BJ (cell line): ENCODE measurements around the gene PLAA.

- CAGE, long polyA plus RNA, result no peak
- RRBS, result no CpG with 5 or more reads among the region's 17 CpGs
These were observed 84.6 kb downstream of the ACER2 start for GRCh38 chr9:19493288-19493844.

DNA sequence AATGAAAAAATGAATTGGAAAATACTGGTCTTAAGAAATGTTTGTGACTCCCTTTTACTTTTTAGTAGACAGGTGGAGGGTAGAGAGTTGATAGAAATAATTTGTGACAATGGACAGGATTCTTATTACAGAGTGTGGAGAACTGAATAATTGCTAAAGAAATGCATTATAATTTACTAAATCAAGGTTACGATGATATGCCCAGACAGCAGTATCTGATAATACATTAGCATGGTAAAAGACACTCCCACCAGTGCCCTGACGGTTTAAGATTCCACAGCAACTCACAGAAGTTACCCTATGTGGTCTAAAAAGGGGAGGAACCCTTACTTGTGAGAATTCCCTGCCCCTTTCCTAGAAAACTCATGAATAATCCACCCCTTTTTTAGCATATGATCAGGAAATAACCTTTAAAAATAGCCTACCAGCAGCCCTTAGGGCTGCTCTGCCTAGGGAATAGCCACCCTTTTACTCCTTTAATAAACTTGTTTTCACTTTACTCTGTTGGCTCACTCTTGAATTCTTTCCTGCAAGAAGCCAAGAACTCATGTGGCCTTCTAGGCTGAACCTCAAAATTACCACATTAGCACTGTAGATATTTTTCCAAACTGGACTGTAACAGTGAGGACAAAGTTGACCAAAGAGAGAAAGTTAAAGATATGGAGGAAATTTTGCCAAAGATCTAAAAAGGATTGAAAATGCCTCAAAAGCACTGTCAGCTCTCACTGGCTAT, 244.8 kb upstream of the SLC24A2 start:
- CAGE, long polyA plus RNA, result no peak
- RRBS, result no CpG with 5 or more reads among the region's 2 CpGs

DNA sequence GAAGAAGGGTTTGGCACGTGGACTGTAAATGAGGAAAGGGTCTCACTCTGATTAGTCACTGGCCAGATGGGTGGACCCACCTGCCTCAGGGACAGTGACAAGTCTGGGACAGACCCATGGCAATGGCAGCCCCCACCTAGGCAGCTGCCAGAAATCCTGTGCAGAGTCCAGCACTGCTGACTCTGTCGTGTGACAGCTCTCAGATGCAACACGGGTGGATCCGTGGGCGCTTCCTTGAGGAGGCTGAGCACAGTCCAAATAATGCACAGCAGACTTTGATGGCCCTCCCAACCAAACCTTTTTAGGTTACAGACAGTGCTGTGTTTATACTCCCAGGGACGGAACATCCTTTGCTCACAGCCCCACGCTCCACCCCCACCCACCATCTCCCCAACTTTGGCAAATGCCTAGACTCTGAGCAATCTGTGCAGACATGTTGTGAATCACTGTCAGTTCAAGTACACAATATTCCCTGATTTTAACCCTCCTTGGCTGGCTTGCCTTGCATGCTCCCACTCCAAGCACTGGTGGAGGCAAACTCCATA, 324.7 kb downstream of the MLLT3 start:
- CAGE, long polyA plus RNA, result no peak
- RRBS, result no CpG with 5 or more reads among the region's 7 CpGs

- CAGE, long polyA plus RNA, result no peak
- RRBS, result no CpG with 5 or more reads among the region's 4 CpGs
These were observed 302.4 kb downstream of the MLLT3 start for GRCh38 chr9:20319771-20320356.

DNA sequence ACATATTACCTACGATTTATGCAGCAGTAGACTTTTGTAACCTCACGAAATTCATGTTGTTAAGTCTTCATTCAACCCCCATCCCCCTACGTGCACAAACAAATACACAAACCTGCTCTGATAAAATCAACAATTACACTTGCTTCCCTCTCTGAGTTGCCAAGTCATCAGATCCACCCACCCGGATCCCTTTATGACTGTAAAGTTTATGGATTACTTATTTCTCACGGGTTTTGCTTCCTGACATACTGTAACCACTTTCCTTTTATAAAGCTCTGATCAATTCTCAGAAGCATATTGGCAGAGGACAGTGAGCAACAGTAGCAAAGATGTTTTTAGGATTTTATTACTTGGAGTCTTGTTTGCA, 70.5 kb downstream of the MLLT3 start:
- CAGE, long polyA plus RNA, result no peak
- RRBS, result no CpG with 5 or more reads among the region's 5 CpGs

- CAGE, long polyA plus RNA, result no peak
- RRBS, result no CpG with 5 or more reads among the region's 2 CpGs
These were observed 18.4 kb upstream of the MLLT3 start for GRCh38 chr9:20640705-20641143.

GRCh38 chr9:21096056-21096735, 18.5 kb upstream of the IFNB1 start:
- CAGE, long polyA plus RNA, result no peak
- RRBS, result no CpG with 5 or more reads among the region's 5 CpGs

- CAGE, long polyA plus RNA, result no peak
- RRBS, result 1% methylated on average over 8 of the region's 35 CpGs
These were observed 10.9 kb upstream of the IFNA2 start for GRCh38 chr9:21395939-21396648.

DNA sequence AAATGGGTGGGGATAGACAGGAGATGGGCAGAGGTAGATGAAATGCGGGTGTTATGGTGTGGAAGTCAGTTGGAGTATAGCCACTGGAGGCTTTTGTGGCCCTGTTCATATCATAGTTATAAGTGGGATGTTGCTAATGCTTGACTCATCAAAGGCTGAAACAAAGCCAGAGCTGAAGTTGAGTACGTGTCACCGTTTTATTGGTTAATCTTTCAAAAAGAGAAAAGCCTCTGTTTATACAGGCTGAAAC, 33.9 kb downstream of the MTAP start:
- CAGE, long polyA plus RNA, result no peak
- RRBS, result no CpG with 5 or more reads among the region's 3 CpGs

DNA sequence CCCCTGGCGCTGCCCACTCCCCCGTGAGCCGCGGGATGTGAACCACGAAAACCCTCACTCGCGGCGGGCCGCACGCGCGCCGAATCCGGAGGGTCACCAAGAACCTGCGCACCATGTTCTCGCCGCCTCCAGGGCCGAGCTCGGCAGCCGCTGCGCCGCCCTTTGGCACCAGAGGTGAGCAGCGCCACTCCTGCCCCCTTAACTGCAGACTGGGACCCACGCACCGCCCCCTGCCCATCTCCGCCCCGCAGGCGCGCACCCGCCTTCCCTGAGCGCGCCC, 14.9 kb downstream of the CDKN2B start:
- CAGE, long polyA plus RNA, result start-site peak on the minus strand centred at position 182 of the sequence, 122 bp wide, 397 and 510 reads in 2 replicates
- RRBS, result no CpG with 5 or more reads among the region's 32 CpGs

DNA sequence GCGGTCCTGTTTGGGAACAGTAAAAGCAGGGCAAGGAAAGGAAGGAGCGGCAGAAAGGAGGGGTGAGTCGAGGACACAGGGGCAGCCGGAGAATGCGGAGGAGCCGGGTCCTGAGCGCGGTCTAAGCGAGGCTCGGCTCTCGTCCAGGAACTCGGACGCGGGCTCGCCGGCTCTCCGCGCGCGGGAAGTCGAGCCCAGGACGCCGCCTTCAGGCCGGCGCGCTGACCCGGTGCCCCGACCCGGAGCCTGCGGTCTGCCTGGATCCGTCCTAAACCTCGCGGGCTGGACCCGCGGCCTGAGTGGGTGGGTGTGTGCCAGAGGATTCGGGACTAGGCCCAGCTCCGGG, 13.5 kb downstream of the CDKN2B start:
- CAGE, long polyA plus RNA, result no peak
- RRBS, result 2% methylated on average over 24 of the region's 37 CpGs

- CAGE, long polyA plus RNA, result no peak
- RRBS, result no CpG with 5 or more reads among the region's 2 CpGs
These were observed 32.7 kb upstream of the CDKN2B start for GRCh38 chr9:22041736-22042357.

- CAGE, long polyA plus RNA, result no peak
- RRBS, result no CpG with 5 or more reads among the region's 9 CpGs
These were observed 108.4 kb upstream of the CDKN2B start for GRCh38 chr9:22117114-22118232.

- CAGE, long polyA plus RNA, result start-site peak on the minus strand at chr9:26946971-26947490, 780 and 184 reads in 2 replicates
- RRBS, result 1% methylated on average over 42 of the region's 81 CpGs
These were observed at the start of gene PLAA for GRCh38 chr9:26946502-26947725. TSS of gene PLAA (minus strand) at chr9:26947242.

DNA sequence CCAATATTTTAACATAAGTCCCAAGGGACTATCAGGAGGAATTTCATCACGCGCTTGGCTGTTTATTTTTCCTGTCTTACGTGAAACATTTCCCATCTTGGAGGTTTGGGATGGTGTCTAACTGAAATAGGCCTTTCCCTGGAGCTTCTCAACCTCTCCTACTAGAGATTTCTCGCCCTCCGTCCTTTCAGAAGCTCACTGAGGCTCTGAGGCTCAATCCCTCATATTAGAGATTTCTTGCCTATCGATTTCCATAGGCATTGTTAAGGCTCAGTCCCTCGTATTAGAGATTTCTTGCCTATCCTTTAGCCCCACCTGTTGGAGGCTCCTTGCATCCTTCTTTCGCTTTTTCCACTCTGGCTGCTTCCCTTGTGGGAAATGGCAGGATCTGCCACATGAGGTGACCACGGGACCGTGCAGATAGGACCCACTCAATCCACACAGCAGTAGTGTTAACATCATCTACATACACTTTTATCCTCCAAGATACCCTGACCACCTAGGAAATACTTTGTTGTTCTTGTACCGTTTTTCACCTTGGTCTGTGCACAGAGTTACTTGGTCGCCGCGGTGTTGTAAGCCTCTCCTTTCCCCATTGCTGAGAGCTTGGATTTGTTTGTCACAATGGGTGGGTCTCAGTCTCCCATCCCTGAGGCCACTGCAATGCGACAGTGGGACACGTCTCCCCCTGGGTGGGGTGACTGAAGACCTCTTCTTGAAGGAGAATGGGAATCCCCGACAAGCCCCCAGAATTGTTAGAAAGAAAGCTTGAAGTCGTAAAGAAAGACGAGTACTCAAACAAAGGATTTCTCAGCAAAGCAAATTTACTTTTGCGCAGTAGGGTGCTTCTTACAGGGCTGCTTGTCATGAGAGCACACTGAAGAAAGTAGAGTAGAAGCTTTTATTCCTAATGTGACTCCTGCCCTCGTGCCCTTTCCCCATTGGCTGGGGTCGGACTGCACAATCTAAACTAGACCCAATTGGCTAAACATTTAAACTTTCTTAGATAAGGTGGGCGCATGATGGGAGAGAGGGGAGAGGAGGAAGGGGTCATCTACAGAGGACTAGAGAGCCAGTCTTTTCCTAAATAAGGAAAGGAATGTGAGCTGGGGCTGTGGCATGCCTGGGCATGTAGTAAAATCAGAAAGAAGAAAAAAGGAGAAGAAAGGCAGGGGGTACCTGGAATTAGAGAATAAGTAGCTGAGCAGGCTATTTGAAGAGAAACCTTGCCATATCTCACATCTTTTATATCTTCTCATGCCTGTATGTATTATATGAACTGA, 19.7 kb downstream of the IFT74 start:
- CAGE, long polyA plus RNA, result no peak
- RRBS, result no CpG with 5 or more reads among the region's 23 CpGs

GRCh38 chr9:27413314-27413990, 110.6 kb upstream of the IFNK start:
- CAGE, long polyA plus RNA, result no peak
- RRBS, result no CpG with 5 or more reads among the region's 5 CpGs

- CAGE, long polyA plus RNA, result no peak
These were observed 89.4 kb upstream of the IFNK start for GRCh38 chr9:27434706-27434995.

DNA sequence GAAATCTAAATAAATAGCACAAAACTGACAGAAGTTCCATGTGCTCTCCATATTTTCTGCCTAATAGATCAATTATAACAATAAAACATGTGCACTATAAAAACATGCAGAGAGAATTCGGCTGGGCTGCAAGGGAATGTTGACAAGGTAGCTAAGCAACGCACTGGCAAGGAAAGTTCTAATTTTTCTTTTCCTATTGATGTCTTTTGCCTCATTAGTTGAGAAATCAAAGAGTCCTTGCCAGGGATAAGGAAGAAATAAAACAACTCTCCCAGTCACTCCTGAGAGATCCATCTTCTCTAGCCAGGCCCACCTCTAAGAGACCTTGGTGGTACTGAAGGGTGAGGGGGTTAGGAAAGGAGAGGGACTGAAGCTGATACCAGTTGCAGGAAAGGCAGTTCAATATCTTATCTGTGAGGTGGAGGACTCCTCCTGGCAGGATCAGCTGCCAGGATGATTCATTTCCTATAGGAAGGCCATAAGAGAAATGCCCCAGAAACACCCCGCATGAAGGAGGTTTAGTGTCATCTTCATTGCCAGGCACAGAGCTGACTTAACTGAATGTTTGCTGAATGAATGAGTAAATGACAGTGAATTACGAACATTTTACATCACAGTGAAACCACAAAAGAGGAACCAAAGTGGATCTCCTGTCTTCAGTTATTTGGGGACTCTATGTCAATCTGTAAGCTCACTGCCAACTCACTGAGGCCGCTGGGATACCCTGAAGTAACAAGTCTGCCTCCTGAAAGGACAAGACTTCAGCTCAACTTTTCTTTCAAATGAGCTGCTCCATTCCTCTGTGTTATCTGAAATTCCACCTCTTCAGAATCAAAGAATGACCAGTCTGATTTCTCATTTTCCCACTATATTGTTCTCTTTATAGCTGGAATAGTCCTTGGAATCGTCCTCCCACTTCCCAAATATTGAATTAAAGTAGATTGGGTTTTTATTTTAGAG, 63.5 kb upstream of the IFNK start:
- CAGE, long polyA plus RNA, result no peak
- RRBS, result no CpG with 5 or more reads among the region's 6 CpGs

- CAGE, long polyA plus RNA, result no peak
- RRBS, result no CpG with 5 or more reads among the region's 3 CpGs
These were observed 1.0 kb downstream of the IFNK start for GRCh38 chr9:27525006-27525581.

- CAGE, long polyA plus RNA, result no peak
- RRBS, result no CpG with 5 or more reads among the region's 6 CpGs
These were observed 6.6 kb downstream of the C9orf72 start for GRCh38 chr9:27566596-27567208.